ENCODE results near the genes PAQR7, SLC30A2, TRIM63 and DHDDS.

GRCh38 chr1:24722022-24722620 lies 23.1 kb upstream of the CLIC4 start:
- PRO-cap, 2 experiments, result no peak in any of the 2 experiments

DNA sequence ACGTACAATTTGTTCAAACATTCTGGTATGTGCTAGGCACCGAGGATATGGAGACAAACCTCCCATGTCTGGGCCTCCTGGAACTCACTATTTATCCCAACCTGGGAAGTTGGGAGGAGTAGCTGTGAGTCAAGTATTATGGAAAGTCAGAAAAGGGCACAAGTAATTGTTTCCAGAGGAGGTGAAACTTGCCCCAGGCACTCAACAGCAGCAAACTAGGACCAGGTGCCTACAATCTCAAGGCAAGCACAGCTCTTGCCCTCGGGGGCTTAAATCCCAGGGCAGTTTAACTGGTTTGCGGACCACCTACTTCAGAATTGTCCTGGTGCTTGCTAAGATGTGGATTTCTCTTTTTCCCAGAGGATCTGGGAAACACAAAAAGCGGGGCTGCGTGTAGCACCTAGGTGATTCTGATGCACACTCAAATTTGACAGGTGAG lies 1.4 kb upstream of the CLIC4 start:
- PRO-cap, 2 experiments, result no peak in any of the 2 experiments

DNA sequence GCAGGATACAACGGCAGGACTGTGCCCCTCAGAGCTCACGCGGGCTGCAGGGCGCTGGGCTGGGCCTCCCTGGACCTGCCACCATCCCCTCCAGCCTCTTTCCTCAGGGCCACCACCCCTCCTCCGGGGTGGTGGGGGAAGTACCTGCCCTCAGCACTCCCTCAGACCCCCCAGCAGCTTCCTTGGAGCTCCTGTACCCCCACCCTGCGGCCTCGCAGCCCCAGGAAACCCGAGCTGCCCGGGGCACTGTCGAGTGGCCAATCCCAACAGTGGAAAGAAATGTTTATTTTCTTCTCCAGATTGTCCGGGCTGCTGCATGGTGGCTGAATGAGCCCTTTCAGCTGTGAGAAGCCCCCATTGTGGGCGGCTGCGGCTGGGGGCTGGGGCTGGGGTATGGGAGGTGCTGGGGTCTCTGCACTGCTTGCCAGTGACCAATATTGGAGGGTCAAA lies 25.4 kb downstream of the RUNX3 start:
- PRO-cap, 2 experiments, result no peak in any of the 2 experiments

DNA sequence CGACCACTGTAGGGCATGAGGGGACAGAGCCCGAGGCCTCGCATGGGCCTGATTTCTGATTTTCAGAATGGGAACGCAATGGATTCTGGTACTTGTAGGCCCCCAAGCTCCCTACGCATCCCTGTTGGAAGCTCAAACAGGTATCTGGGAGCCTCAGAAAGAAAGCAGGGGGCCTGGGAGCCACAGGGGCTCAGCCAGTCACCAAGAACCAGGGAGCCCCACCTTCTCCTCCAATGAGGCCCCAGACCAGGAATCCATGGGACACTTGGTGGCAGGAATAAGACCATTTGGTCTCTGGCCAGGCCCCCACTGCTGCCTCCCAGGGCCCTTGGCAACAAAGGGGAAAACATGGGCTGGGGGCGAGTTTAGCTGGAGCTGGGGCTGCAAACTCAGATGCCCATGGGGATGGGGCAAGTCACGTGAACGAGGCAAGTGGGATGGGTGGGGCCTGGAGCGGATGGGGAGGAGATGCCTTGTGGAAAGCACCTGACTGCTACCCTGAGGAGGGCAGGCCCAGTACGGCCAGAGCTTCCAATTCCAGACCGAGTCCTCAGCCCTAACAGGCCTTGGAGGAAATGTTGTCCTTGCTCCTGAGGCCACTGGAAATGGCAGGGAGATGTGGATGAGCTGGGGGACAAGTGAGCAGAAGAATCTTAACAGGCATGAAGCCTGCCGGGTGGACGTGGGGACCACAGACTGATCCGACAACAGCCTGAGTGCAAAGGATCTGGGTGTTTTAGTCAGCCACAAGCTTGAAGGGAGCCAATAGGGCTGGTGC lies 19.4 kb downstream of the RUNX3 start:
- PRO-cap, 2 experiments, result no peak in any of the 2 experiments

DNA sequence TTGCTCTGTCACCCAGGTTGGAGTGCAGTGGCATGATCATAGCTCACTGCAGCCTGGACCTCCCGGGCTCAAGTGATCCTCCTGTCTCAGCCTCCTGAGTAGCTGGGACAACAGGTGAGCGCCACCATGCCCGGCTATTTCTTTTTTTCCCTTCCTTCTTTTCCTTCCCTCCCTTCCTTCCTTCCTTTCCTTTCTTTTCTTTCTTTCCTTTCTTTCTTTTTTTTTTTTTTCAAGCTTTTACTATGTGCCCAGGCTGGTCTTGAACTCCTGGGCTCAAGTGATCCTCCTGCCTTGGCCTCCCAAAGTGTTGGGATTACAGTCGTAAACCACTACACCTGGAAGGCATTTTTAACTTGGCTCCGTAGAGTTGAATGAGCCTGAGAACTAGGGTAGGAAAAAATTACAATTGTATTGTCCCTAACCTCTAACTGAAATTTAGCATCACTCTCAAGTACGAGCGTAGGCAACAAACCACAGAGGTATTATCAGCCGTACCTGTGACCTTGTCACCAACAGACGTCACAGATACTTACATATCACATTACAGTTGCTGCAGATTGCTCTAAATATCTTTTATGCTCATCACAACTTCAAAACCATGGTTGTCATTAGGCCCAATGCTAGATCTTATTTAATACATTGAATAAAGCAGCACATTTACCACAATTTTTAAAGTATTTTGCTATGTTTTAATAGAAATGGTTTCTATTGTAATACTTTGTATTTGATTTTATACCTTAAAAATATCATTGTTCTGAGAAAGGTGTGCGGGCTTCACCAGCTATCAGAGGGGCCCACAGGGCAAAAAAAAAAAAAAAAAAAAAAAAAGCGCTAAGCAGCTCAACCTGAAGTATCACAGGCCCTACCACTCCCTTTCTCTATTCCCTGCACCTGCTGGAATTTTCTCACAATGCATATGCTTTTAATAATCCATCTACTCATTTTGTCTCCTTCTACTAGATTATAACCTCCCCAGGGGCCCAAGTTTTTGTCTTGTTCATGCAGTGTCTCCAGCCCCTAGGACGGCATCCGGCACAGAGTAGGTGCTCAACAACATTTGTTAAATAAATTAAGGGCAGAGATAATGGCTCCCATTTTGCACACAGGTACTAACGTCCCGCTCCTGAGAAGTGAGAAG lies 7.7 kb downstream of the RUNX3 start:
- PRO-cap, 2 experiments, result no peak in any of the 2 experiments

- PRO-cap, 2 experiments, result no peak in any of the 2 experiments
These were observed 86.5 kb downstream of the SYF2 start for GRCh38 chr1:25145707-25146251.

GRCh38 chr1:25361870-25362498 lies 23.9 kb downstream of the TMEM50A start:
- PRO-cap, 2 experiments, result no peak in any of the 2 experiments

DNA sequence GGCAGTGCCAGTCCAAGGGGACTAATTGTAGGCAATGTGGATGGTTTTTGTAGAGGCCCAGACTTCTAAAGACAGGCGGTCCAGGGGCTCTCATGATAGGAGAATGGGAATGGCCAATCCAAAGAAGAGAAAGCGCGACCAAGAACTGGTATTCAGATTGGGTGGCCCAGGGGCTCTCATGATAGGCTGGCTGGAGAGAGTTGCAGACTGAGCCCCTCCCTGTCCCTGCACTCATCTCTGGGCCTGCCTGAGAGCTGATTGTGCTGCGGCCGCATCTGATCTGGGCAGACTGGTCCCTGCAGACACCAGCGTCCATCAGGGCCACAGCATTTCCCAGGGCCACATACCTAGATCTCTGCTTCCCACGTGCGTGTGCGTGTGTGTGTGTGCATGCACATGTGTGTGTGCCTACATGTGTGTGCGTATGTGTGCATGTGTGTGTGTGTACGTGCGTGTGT lies 30.4 kb upstream of the MAN1C1 start:
- PRO-cap, 2 experiments, result no peak in any of the 2 experiments

- PRO-cap, 2 experiments, result no peak in any of the 2 experiments
These were observed 26.7 kb upstream of the SELENON start for GRCh38 chr1:25773195-25773855.

- PRO-cap, 2 experiments, result no peak in any of the 2 experiments
These were observed 8.0 kb upstream of the AUNIP start for GRCh38 chr1:25867101-25867722.

DNA sequence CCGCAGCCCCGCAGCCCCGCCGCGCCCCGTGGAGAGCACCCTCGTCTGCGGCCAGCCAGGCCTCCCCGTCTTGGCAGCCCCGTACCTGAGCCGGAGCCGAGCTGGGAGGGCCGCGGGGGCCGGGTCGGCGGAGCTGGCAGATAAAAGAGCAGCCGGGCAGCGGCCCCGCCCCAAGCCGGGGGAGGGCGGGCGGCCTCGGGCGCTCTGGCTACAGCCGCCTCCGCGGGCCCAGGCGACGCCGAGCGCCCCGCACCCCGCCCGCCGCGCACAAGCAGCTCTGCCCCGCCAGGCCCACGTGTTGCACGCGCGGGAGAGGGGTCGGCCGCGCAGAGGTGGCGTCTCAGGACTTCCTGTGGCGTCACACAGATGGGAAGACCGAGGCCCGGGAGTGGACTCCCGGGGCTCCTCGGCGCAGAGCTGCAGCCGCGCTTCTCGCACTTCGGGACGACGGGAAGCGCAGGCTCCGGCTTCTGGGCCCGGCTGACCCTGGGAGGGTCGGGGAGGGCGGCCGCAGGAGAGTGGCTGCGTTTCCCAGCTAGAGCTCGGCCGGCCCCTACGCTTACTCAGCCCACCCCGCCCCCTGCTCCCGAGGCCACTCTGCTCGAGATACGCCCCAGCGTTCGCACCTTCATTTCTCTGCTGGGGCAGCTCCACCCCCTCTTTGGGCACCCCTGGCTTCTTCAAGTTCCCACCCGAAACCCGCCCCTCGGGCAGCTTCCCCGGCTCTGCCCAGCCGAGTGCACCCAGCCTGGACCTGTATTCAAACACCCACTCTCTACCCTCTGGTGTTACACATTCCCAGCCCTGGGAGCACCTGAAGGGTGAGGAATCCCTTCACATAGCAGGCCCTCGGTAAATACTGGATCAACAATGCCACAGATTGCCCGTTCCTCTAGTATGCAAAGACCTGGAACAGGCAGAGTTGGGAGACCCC lies at the start of gene PAQR7:
PAQR7 (minus strand) TSS at position 306 of the 934 bp plus-strand sequence.
- PRO-cap, 2 experiments, result peak in 2 of 2 experiments; most common plus-strand start position 365 of the sequence (in 2); most common minus-strand start position 64 of the sequence (in 1)

DNA sequence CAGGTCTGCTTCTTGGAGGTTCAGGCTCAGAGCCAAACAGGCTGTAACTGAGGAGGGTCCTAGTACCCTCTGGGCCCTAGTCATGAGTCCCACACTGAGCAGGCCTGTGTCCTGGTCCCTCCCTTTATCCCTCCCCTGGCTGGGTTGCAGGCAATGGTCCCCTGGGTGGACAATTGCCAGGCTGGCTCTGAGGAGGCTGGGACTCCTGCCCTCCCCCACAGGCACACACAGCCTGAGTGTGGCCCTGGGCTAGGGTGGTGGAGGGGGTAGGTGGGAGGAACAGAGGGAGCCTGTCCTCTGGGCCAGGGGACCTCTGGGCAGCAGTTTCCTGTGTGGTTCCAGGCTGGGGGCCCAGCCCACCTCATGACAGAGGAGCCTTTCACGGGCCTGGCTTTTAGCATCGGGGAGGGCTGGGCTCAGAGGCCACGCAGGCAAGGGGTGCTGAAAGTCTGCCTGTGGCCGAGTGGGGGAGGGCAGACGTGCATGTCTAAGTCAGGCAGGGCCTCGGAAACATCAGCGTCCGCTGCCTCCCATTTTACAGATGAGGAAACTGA lies 6.9 kb downstream of the EXTL1 start:
- PRO-cap, 2 experiments, result no peak in any of the 2 experiments

DNA sequence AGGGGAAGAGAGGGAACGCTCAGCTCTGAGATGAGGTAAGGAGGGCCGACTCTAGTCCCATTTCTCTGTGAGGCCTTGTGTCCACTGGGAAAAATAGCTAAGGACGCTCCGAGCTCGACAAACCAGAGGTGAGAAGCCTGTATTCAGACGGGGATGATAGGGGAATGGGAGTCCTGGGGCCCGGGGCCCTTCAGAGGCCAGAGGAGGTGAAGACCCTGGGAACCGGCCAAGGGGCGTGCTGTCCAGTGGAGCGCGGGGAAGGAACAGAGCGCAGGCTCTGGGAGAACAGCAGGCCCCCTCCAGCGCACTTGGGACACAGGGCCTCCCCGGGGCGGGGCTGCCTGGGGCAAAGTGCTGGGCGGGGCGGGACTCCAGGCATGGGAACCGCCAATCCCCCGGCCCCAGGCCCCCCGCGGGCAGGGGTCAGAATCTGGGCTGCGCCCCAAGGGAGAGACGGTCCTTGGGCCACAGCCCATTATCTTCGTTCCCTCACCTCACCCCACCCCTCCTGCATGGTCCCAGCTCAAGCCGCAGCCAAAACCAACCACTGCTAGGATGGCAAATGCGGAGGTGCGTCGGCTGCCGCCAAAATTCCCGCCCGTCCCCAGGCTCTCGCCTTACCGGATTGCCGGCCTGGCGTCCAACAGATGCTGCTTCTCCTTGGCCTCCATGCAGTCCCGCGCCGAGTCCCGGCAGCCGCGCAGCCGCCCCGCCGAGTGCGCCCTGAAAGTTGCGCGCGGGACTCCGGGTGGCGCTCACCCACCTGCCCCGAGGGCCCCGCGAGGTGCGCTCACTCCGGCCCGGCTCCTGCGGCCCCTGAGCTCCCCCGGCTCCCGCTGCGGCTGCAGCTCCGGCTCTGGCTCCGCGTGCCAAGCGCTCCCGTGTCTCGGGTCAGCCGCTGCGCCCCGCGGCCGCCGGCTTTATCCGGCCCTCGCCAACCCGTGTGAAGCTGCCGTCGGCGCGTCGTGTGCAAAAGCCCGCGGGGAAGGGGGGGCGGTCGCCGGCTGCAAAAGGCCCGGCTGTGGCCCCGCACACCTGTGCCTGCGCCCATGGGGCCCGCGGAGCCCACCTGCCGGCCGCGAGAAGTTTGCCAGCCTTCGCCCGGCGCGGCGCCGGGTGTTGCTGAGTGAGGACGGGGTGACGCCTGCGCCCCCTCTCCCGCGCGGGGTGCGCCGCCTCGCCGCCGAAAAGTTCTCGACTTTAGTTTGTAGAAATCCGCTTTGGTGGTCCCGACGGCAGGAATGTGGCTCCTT lies at the start of gene SLC30A2:
SLC30A2 (minus strand) TSS at position 893 of the 1,253 bp plus-strand sequence.
- PRO-cap, 2 experiments, result peak in 2 of 2 experiments; most common plus-strand start position 972 of the sequence (in 1); most common minus-strand start position 858 of the sequence (in 1)

GRCh38 chr1:26067492-26068037 lies at the start of gene TRIM63:
Gene TRIM63 (minus strand): TSS chr1:26067630.
- PRO-cap, 2 experiments, result peak in 2 of 2 experiments; most common plus-strand start chr1:26067826 (in 2); most common minus-strand start chr1:26067630 (in 2)

- PRO-cap, 2 experiments, result no peak in any of the 2 experiments
These were observed 15.7 kb downstream of the PDIK1L start for GRCh38 chr1:26126972-26128014.

DNA sequence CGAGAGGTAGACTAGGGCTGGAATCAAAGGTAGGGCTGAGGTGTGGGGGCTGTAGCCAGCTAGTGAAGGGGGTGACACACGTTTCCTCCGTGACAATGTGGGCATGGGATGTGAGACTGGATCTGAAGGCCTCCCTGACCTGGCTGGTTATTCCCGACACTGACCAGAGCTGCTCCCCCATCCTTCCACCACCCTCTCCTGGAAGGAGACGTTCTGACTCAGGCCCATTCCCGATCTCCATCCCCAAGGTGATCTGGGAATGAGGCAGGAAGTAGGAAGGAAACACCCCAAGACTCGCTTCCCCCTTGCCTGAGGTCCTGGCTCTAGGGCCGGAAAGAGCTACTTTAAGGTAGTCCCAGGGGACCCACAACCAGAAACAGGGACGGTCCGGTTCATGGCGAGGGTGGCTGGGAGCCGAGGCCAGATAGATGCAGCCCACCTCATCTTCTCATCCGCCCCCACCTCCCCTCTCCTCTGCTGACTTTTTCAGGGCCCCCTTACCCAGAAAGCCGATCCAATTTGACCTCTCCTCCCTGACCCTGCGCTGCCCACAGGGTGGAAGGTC lies 2.9 kb upstream of the FAM110D start:
- PRO-cap, 2 experiments, result peak in 2 of 2 experiments; most common plus-strand start position 373 of the sequence (in 2); most common minus-strand start position 161 of the sequence (in 1)

DNA sequence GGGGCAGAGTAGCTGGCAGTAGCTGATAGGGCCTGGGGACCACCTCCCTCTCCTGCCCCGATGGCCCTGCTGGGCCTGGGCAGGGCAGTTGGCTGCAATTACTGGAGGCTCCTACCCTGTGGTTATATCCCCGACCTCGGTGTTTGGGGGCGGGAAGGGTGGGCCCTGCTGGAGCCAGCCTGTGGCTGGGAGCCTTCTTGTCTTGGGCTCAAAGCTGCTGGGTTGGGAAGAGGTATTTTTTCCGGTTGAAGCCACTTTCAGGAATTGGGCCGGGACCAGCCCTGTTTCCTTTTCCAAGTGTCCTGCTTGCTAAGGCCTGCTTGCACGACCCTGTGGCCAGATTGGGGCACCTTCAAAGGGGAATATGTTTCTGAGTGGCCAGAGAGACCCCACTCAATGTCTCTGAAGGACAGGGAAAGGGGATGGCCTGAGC lies 1.8 kb downstream of the FAM110D start:
- PRO-cap, 2 experiments, result peak in 2 of 2 experiments; most common plus-strand start position 254 of the sequence (in 2); most common minus-strand start position 100 of the sequence (in 2)

- PRO-cap, 2 experiments, result no peak in any of the 2 experiments
These were observed 474 bp upstream of the SH3BGRL3 start for GRCh38 chr1:26279322-26279901.

GRCh38 chr1:26280970-26281855 lies 1.3 kb downstream of the SH3BGRL3 start:
- PRO-cap, 2 experiments, result no peak in any of the 2 experiments

- PRO-cap, 2 experiments, result peak in 2 of 2 experiments; most common plus-strand start chr1:26432321 (in 1); most common minus-strand start chr1:26432220 (in 2)
These were observed at the start of gene DHDDS for GRCh38 chr1:26431857-26432489. Gene DHDDS (plus strand): TSS chr1:26432321.

Data from heart right ventricle (tissue), 2 donors.